Airway epithelial cell (primary cell): ENCODE data around the genes TEX55, UPK1B and CD80.

DNA sequence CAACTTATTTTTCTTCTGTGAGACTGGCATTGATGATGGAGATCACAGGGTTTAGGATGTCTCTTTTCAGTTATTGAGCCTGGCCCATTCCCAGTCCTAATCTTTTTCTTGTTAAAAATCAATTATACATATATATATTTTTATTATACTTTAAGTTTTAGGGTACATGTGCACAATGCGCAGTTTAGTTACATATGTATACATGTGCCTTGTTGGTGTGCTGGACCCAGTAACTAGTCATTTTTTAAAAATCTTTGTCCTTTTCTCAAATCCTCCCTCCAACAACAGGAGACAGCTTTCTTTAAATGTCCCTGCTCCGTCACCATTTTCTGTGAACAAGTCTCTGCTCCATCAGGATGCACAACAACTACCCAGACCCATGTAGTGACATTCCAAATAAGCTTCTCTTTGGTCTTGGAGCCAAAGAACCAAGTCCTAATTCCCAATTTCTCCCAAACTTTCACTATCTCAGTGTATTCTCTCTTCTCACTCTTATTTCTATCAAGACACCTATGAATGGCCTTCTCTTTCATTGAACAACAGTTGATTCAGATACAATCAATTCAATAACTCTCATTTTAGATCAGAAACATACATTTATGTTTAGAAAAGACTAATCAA lies 162.9 kb downstream of the ZBTB20 start:
- RAMPAGE, long total RNA = no peak

- RAMPAGE, long total RNA = no peak
Measured at GRCh38 chr3:115066070-115066848, 80.8 kb downstream of the ZBTB20 start.

DNA sequence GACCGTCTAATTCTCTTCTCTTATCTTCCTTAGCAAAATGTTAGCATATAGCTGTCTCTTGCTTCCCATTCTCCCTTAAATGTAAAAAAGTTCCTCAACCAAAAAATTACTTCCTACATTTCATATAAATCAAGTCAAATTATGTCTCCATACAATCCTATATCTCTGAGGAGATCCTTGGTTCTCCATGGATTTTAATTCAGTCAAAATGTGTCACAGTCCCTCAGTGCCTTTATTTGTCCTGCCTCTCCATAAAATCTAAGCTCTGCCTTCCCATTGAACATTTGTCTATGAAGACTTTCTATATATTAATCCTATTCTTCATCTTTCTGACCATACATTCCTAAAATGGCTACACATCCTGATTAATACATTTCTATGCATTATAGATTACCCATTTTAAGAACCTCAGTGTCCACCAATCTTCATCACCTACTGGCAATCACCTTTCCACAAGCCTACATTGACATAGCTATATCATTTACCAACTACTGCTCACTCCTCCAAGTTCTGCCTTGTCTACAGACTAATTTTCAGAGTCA lies 24.6 kb downstream of the ZBTB20 start:
- RAMPAGE, long total RNA = no peak

DNA sequence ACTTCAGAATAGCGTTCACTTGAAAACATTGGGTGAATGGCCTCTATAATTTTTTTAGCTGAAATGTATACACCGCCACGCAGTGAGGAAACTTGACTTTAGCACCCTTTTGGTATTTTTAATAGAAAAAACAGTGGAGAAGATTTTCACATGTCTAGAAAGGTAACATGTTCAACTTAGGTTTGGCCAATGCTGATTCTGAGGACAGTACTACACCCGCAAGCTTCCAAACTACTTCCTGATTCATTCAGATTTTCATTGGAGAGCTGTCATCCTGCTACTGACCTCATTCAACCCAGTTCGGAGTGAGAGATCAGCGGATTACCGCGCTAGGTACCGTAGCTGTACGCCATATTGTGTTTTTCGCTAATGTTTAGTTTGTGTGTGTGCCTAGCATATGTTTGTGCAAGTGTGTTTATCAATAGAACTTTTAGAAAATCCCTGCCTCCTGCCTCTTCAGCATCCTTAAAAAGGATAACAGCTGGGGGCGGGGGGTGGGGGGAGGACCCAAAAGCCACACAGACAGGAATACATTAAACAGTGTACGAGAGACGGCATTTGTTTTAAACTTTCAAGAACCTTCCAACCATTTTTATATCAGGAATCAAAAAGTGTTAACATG lies 1.1 kb downstream of the ZBTB20 start:
- RAMPAGE, long total RNA = no peak

DNA sequence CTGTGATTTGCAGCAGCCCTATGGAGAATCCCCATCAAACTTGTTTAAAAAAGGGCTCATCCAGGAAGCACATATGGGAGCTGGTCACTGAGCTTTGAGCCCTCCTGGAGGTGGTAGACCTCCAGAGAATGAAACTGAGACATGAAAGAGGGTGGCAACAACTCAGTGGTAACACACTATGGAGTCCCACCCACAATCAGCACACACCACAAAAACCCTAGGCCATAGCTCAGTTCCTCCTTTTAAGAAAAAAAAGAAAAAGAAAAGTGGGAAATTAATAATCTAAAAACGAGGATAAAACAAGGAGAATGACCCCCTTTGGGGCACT lies 40.0 kb upstream of the ZBTB20 start:
- RAMPAGE, long total RNA = no peak

DNA sequence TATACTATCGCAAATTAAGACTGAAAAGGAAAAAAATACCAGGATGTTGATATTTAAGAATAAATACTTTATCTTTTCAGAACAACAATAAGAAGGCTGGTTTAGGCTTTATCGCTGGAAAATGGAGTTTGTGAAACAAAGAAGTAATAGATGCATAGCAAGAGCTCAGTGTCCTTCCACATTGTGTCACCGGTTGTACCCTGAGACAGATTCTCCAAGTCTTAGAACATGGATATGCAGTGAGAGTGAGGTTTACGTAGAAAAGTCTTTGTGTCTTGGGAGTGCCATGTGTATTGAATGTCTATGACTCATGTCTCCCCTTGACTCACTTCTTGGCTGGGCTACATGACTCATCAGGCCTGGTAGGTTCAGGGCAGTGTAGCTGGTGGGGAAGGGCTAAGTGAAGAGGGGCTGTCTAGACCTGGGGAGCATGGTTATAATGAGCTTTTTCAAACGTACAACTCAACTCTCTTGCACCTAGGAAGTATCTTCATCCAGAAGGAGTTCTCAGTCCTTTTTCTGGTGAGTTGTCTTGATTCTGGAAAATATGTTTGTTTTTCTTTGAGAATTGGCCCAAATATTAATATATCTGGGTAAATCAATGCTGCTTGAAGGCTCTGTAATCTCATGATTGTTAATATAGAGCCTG lies 167.5 kb downstream of the GAP43 start:
- RAMPAGE, long total RNA = start-site peak on the plus strand centred at position 380 of the sequence, 47 bp wide, 32 and 21 reads in 2 replicates

DNA sequence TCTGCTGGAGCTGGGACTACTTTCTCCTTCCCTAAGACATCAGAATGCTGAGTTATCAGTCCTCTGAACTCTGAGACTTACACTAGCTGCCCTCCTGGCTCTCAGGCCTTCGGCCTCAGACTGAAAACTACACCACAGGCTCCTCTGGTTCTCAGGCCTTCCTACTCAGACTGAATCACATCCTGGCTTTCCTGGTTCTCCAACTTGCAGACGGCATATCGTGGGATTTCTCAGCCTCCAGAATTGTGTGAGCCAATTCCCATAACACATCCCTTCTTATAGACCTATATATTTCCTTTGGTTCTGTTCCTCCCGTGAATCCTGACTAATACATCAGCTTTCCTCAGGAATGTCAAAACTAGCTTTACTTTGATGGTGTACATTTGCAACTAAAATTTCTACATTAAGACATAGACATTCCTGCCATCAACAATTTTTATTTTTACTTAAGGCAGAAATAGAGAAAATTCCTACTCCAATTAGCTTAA lies 1247.4 kb upstream of the LSAMP start:
- RAMPAGE, long total RNA = no peak

- RAMPAGE, long total RNA = no peak
Measured at GRCh38 chr3:118804675-118805046, 230.0 kb downstream of the IGSF11 start.

DNA sequence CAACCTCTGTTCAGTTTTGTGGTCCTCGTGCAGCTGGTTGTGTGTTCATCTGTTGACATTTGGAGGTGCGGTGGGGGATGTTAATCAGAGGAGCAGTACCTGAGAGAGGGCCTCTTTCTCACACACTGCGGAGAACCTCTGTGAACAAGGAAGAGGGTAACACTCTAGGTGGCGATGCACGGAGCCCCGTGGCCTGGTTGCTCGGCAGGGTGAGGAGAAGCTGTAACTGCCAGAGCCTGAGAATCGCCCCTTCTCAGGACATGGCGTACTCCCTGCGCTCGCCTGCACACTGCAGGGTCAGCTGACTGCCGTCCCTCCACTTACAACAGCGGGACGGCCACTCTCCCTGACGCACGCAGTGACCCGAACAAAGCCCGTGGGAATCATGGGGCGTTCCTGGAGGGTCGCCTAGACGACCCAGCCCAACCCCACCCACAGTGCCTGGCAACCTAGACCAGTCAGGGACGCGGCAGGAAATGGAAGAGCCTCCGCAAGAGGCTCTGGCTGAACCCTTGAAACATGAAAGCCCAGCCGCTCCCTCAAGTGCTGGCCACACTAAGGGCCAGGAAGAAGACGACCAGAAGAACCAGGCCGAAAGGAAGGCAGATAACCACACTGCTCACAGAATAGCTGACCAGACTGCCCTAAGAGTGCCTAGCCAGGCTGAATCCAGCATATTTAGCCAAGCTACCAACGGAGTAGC lies at the start of gene TEX55:
Gene TEX55, plus strand, starts transcription at position 452 of the 703 bp plus-strand sequence.
- RAMPAGE, long total RNA = no peak

DNA sequence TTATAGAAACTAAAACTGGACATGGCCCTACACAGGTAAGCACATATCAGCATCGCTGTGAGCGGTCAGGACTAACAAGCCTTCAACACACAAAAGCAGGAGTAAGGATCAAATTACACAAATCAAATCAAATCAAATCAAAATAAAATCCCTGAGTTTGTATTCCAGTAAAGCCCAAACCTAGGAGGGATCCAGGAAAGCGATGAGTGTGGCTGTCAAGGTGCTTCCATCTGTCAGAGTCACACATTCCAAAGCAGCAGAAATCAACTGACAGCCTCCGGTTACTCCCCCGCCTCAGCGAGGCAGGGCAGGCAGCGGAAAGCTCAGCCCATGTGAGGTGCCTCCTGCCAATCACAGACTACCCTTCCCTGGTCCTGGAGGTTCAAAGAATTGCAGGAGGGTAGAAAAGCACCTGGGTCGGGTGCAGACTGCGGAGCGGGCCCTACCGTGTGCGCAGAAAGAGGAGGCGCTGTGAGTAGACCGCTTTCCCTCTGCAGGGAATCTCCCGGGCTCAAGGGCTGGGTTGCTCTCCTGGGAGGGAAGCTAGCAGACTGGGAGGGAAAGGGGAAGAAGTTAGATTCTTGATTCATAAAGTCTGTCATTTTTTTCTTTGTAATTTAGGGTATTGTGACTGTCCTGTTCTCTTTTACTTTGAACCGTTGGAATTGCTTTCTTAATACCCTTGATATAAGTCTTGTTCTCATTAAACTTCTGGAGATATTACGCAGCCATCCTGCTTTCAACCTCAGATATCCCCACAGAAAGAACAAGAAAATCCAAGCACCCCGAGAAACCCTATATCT lies at the start of gene UPK1B:
Gene UPK1B, plus strand, starts transcription at position 431 of the 803 bp plus-strand sequence.
- RAMPAGE, long total RNA = start-site peak on the plus strand centred at position 404 of the sequence, 102 bp wide, 4,088 and 1,917 reads in 2 replicates

GRCh38 chr3:119257148-119257937 lies 16.7 kb upstream of the B4GALT4 start:
- RAMPAGE, long total RNA = no peak

DNA sequence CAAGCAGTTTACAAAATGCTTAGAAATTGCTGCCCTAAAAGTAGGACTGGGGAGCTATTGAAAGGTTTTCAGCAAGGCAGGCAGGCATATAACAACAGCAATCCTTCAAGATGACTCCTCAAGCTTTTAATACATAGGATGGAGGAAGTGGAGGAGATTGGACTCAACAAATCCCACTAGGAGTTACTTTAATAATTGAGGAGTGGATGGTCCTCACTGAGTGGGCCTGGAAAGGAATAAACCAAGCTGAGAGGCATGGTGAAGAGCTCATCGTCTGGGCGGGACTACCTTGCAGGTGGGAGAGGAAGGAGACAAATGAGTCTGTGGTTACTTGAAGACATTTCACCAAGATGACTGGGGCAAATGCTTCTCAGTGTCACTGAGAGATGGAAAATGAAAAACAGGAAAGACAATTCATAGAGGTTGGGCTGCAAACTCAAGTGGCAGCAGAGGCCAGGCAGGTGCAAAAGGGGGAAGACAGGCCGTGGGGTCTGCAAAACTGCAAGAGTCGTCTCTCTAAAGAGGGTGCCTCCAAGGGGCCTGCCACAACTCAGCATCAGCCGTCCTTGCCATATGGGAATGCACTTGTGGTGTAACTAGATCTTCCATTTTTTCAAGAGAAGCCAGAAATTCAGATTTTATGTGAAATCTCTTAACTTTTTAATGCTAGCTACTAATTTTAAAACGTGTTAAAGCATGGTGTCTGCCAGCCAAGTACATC lies 1.5 kb upstream of the ARHGAP31 start:
- RAMPAGE, long total RNA = no peak

- RAMPAGE, long total RNA = no peak
Measured at GRCh38 chr3:119400993-119401433, 62.4 kb downstream of the TMEM39A start.

- RAMPAGE, long total RNA = no peak
Measured at GRCh38 chr3:119443163-119443676, 20.2 kb downstream of the TMEM39A start.

- RAMPAGE, long total RNA = no peak
Measured at GRCh38 chr3:119559312-119559970, at the start of gene CD80. Gene CD80, minus strand, starts transcription at chr3:119559614.

DNA sequence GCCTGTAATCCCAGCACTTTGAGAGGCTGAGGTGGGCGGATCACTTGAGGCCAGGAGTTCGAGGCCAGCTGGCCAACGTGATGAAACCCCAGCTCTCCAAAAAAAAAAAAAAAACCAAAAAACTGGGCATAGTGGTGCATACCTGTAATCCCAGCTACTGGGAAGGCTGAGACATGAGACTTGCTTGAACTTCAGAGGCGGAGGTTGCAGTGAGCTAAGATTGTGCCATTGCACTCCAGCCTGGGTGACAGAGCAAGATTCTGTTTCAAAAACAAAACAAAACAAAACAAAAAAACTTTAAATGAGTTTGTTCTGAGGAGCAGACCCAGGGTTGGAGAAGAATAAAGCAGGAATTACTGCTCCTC lies 2.3 kb upstream of the CD80 start:
- RAMPAGE, long total RNA = no peak

- RAMPAGE, long total RNA = no peak
Measured at GRCh38 chr3:119580448-119580828, 1.1 kb downstream of the ADPRH start.

GRCh38 chr3:119598338-119598798 lies 683 bp downstream of the PLA1A start:
- RAMPAGE, long total RNA = no peak

- RAMPAGE, long total RNA = no peak
Measured at GRCh38 chr3:119892160-119892448, 110.2 kb downstream of the NR1I2 start.

DNA sequence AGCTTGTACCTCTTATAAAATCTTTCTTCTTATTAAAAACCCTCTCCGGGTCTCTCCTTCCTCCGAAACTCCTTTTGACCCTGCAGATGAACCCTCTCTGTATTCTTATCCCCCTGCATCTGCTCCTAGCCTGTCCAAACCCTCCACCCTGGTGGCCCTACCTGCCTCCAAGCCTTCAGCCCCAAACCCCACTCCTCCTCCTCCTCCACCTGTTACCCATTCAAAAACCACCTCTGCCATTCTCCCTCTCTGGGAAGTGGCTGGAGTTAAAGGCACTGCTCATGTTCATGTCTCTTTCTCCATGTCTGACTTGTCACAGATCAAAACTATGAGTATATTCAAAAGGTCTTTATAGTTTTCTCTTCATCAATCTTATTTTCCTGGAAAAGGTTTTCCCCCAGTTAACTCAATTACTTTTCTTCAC lies 115.0 kb downstream of the GSK3B start:
- RAMPAGE, long total RNA = no peak